AG08470 (cell line): ENCODE measurements around a stretch of chr11.

DNA sequence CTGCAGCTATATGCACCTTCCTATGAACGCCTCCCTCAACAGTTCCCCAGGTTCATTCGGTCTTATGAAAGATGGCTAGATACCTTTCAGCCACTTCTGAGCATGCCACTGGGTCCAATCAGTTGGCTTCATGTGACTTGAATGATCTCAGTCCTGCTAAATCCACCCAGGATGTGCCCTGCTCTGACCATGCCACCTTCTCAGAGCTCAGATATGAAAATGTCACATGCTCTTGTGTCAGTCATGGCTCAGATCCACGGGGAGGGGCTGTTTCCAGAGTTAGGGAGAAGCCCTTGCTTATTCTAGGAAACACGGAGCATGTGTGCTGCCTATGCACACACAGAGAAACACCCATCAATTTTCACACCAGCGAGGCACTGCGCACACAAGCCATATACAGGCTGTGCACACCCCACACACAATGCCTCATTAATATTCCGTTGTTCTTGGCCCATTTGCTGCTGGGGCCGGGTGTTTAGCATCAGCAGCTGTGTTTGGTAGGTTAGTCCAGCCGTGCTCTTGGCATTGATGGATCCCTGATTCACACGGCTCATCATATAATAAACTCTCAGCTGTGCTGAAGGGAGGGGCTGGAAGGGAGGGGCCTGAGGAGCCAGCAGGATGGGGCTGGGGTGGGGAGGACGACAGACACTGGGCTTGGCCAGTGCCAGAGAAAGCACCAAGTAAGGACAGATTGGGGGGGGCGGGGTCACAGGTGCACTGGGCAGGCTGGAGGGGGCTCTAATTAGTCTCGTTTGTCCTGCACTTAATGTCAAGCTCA is 52.3 kb upstream of the NNMT start:
- RRBS, result no CpG with 5 or more reads among the region's 13 CpGs

DNA sequence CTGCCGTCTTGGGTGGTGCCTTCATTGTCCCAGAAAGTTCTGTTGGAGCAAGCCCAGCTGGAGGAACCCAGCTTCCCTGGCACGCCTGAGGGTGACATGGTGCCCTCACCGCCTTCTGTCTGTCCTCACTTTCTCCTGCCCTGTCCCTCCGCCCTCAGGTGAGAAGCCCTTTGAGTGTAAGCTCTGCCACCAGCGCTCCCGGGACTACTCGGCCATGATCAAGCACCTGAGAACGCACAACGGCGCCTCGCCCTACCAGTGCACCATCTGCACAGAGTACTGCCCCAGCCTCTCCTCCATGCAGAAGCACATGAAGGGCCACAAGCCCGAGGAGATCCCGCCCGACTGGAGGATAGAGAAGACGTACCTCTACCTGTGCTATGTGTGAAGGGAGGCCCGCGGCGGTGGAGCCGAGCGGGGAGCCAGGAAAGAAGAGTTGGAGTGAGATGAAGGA is 46.0 kb upstream of the NNMT start:
- RRBS, result no CpG with 5 or more reads among the region's 20 CpGs

DNA sequence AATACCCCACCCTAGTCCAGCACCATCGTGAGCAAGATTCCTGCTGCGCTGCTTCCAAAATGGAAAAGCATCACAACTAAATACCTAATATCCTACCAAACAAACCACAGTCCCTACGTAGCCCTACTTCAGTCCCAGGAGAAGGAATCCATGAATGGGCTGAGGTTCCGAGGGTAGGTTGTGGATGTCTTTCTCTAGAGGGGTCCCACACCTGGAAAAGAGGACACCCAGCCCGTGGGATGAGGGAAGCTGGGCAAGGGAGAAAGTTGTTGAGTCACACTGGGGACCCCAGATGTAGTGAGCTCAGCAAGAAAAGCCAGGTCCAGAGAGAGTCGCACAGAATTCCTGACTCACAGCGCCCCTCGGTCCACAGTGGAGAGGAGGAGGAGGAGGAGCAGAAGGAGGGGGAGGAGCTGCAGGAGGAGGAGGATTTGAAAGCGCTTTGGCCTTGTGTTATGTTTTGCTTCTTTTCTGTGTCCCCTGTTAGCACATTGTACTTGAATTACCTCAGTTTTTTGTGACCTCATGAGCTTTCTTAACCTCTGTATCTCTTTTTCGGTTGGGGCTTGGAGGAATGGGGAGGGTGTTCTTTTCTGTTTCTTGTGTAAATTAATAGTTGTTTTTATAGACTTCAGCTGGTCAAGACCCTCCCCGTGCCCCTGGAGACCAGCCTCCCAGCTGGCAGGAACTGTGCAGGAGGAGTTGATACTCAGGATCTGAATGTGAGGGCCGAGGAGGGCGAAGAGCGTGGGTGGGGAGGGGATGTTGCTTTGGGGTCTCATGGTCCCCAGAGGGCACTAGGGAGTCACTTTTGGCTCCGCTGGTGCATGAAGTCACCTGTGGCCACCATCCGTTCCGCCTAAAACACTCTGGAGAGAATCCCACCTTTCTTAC is 44.6 kb upstream of the NNMT start:
- RRBS, result no CpG with 5 or more reads among the region's 17 CpGs

GRCh38 chr11:114317613-114318128 is 21.5 kb downstream of the NNMT start:
- RRBS, result no CpG with 5 or more reads among the region's 5 CpGs

DNA sequence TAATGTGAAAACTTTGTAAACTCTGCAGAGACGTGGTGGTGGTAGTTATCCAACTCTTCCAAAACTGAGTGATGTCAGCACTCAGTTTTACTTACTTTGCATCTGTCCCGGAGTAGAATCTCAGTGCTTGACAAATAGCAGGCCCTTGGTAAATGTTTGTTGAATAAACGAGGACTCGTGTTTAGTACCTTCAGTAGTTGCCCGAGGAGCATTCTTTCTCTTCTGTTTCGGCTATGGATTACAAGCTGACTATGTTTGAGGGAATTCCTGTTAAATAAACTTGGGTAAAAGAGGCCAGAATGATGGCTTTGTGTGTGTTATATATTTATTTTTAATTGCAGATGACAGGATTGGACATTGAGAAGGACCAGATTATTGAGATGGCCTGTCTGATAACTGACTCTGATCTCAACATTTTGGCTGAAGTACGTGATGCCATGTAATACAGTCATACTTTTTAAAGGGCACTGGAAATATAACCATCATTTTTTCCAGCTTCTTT is 1.1 kb downstream of the REXO2 start:
- RRBS, result no CpG with 5 or more reads among the region's 7 CpGs

DNA sequence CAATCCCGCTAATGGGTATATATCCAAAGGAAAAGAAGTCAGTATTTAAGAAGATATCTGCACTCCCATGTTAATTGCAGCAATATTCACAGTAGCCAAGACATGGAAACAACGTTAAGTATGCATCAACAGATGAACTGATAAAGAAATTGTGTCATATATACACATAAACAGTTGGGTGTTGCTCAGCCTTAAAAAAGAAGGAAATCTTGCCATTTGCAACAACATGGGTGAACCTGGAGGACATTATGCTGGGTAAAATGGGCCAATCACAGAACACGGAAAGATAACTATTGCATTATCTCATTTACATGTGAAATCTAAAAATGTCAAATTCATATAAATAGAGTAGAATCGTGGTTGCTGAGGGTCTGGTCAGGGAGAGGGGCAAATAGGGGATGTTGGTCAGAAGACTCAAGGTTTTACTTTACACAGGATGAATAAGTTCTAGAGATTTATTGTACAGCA is 1.6 kb upstream of the NXPE2 start:
- RRBS, result no CpG with 5 or more reads among the region's 4 CpGs

GRCh38 chr11:114796975-114797174 is 118.5 kb downstream of the NXPE2 start:
- RRBS, result no CpG with 5 or more reads among the region's 4 CpGs

GRCh38 chr11:115168159-115168830 is 335.9 kb downstream of the CADM1 start:
- RRBS, result no CpG with 5 or more reads among the region's 9 CpGs

GRCh38 chr11:115226439-115227011 is 277.7 kb downstream of the CADM1 start:
- RRBS, result no CpG with 5 or more reads among the region's 4 CpGs

DNA sequence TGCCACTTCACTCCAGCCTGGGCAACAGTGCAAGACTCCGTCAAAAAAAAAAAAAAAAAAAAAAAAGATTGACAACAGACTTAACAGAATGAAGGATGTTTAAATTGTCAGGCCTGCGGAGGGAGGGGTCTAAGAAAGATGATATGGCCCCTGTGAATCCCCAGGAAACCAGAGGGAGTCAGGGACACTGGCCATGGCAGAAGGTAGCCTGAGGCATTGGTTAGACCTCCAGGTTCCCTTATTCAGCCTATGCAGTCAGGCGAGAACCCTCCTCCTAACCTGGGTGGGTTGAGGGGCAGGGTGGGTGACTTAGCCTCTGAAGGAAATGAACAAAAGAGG is 577.5 kb downstream of the BUD13 start:
- RRBS, result no CpG with 5 or more reads among the region's 3 CpGs

DNA sequence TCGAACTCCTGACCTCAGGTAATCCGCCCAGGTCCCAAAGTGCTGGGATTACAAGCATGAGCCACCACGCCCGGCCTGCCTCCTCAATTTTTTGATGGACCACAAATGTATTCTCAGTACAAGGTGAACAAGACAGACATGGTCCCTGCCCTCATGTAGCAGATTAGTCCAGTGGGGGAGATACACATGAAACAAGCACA is 76.9 kb upstream of the APOA1 start:
- RRBS, result no CpG with 5 or more reads among the region's 4 CpGs

- RRBS, result no CpG with 5 or more reads among the region's 16 CpGs
Measured at GRCh38 chr11:116919831-116921034, 82.8 kb upstream of the APOA1 start.

DNA sequence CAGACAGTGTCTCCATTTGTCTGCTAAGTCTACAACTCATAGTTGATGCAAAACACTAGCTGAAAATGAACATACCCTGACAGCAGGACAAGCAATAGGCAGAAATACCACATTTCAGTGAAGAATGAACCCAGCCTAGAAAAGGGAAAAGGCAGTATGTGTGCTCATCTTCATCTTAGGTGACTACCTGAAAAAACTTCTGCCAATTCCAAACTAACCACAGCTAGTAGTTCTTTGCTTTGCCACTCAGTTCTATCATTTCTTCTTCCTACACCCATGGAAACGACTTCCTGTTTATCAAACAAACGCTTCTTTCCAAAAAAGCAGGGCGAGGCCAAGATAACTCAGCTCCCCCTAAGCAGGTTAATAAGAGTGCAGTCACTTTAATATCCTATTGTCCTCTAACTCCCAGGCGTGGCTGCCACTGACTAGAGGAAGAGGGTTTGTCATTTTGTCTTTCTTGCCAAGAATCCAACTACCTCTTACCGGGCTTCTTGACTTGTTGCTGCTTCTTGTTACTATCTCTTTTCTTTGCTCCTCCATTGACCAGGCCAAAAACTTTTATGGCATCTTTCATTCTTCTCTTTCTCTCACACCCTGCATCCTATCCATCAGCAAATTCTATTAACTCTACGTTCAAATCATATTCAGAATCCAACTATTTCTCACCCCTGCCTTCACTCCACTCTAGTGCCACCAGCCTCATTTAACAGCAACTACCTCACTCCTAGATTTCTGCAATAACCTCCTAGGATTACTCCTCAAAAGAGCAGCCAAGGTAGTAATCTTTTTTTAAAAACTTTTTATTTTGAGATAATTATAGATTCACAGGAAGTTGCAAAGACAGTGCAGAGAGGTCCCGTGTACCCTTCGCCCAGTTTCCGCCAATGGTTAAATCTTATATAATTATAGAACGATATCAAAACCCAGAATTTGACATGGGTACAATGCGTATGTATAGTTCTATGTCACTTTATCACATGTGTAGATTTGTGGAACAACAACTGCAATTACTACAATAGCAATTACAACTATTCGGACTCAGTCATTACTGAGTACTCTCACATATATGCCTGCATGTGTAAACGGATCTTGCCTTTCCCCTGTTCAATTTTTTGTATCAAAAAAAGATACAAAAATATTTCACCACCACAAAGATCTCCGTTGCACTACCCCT is 94.4 kb upstream of the APOA1 start:
- RRBS, result no CpG with 5 or more reads among the region's 14 CpGs

DNA sequence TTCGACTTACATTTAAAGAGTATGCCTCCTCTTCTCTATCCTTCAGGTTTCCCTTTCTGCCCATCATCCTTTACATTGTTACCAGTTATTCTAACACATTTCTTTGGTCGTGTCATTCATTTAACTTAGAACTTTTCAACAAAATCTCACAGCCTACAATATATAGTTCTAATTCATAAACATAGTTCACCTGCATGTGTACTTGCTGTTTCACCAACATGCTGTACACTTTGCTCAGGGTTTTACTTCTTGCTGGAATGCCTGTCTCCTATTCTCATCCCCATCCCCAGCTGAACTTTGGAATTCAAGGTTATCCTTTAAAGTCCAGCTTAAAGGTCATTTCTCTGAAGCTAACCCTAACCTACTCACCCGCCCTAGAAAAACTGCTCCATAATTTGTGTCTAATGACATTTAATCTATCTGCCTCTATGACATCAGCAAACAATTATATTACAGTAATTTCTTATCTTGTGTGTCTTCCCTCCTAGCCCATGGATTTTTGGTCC is 99.3 kb upstream of the APOA1 start:
- RRBS, result no CpG with 5 or more reads among the region's 3 CpGs

GRCh38 chr11:116949650-116950483 is 112.4 kb upstream of the APOA1 start:
- RRBS, result no CpG with 5 or more reads among the region's 7 CpGs

DNA sequence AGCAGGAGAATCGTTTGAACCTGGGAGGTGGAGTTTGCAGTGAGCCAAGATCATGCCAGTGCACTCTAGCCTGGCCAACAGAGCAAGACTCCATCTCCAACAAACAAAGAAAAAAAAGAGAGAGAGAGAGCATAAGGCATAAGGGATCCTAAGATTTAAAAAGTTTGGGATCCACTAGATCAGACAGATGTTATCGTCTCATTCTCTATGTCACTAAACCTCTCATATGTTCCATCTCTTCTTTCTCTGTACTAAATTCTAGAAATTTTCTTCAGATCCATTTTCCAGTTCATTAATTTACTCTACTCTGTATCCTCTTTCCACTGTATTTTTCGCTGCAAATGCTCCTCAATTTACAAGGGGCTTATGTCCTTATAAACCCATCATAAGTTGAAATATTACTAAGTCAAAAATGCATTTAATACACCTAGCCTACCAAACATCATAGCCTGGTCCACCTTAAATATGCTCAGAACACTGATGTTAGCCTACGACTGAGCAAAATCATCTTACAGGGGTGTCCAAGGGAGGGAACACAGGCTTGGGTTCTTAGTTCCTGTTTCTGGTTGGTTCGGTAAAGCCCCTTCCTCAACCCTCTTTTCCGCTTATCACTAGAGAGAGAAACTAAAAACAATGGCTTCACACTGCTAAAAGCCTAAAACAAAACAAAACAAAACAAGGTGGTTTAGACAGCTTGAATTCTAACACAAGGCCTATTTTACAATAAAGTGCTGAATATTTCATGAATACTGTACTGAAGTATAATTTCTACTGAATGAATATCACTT is 118.3 kb downstream of the SIK3 start:
- RRBS, result no CpG with 5 or more reads among the region's 6 CpGs

GRCh38 chr11:116999523-117000019 is 98.7 kb downstream of the SIK3 start:
- RRBS, result no CpG with 5 or more reads among the region's 1 CpG

GRCh38 chr11:117022802-117023592 is 75.2 kb downstream of the SIK3 start:
- RRBS, result no CpG with 5 or more reads among the region's 4 CpGs

DNA sequence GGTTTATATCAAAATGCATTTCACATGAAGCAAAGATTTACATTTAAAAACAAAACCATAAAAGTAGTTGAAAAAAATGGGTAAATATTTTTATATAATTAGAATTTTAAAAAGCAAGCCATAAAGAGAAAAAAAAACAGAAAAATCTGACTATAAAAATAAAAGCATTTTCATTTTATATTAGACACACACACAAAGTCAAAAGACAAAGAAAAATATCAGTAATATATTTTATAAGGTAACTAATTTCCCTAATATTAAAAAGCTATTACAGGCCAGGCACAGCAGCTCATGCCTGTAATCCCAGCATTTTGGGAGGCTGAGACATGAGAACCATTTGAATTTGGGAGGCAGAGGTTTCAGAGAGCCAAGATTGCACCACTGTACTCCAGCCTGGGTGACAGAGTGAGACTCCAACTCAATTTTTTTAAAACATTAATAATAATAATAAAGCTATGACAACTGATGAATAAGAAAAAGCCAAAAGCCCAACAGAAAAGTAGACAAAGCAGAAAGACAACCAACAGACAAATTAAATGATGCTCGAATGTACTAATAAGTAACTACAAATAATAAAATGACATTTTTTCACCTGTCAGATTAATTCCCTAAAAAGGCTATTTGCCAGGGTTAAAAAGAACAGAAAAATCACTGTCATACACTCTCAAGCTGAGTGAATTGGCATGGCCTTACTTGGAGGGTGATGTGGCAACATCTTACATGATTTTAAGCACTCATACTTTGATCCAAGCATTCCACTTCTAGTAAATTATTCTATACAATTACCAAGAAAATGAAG is 18.4 kb downstream of the SIK3 start:
- RRBS, result no CpG with 5 or more reads among the region's 1 CpG